Occipital lobe (tissue), 2 donors: ENCODE data around the gene ABCC9.

DNA sequence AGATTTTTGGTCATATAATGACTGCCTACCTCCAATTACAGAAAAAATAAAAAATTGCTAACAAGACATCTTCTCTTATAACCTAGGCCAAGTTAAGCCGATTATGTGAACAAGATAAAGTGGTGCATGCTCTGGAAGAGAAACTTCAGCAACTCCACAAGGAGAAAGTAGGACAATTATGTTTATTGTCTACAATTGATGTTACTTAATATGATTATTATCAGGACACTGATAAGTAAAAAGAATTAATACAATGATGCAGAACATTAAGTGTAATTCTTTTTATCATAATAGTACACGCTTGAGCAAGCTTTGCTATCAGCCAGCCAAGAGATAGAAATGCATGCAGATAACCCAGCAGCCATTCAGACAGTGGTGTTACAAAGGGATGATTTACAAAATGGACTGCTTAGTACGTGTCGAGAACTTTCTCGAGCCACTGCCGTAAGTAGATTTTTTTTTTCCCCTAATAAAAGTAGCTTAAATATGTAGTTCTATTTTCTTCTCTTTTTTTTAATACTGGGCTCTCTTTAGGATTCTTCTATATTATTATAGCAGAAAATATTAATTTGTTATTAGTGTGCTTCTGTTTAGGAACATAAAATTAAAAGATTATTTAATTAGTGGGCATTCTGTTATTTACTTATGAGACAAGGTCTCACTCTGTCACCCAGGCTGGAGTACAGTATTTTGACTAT is 116.9 kb upstream of the AEBP2 start:
- RAMPAGE, long total RNA = no peak

- RAMPAGE, long total RNA = no peak
These were observed 7.5 kb upstream of the AEBP2 start for GRCh38 chr12:19431756-19432245.

GRCh38 chr12:19440104-19441116 is 1.1 kb downstream of the AEBP2 start:
- RAMPAGE, long total RNA = no peak

GRCh38 chr12:19783814-19784380 is 344.6 kb downstream of the AEBP2 start:
- RAMPAGE, long total RNA = no peak

- RAMPAGE, long total RNA = no peak
These were observed 11.0 kb downstream of the PDE3A start for GRCh38 chr12:20379287-20379719.

GRCh38 chr12:20396250-20396700 is 27.9 kb downstream of the PDE3A start:
- RAMPAGE, long total RNA = no peak

DNA sequence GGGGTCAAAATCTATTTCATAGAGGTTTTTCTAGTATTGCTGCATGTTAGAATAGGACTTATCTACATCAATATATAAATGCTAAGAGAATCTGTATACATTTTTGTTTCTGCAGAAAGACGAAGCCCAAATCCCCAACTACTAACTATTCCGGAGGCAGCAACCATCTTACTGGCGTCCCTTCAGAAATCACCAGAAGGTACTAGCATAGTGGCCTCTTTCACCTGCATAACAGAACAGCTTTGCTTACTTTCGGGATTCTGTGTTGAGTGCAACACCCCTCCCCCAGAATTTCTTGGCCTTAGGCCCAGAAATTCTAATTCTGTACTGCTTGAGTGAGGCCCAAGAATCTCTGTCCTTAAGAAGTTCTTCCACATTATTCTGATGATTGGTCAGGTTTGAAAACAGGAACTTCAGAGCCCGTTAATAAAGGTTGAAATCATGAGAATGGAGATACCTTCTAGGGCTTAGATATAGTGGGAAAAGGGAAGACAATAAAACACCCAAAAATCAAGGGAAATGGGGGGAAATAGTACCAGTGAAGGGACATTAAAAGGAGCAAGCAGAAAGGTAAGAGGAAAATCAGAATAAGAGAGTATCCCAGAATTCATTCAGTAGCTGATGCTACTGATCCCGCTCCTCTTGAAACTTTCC is 2.9 kb downstream of the SPX start:
- RAMPAGE, long total RNA = no peak

- RAMPAGE, long total RNA = no peak
These were observed 10.8 kb downstream of the LDHB start for GRCh38 chr12:21646697-21647479.

DNA sequence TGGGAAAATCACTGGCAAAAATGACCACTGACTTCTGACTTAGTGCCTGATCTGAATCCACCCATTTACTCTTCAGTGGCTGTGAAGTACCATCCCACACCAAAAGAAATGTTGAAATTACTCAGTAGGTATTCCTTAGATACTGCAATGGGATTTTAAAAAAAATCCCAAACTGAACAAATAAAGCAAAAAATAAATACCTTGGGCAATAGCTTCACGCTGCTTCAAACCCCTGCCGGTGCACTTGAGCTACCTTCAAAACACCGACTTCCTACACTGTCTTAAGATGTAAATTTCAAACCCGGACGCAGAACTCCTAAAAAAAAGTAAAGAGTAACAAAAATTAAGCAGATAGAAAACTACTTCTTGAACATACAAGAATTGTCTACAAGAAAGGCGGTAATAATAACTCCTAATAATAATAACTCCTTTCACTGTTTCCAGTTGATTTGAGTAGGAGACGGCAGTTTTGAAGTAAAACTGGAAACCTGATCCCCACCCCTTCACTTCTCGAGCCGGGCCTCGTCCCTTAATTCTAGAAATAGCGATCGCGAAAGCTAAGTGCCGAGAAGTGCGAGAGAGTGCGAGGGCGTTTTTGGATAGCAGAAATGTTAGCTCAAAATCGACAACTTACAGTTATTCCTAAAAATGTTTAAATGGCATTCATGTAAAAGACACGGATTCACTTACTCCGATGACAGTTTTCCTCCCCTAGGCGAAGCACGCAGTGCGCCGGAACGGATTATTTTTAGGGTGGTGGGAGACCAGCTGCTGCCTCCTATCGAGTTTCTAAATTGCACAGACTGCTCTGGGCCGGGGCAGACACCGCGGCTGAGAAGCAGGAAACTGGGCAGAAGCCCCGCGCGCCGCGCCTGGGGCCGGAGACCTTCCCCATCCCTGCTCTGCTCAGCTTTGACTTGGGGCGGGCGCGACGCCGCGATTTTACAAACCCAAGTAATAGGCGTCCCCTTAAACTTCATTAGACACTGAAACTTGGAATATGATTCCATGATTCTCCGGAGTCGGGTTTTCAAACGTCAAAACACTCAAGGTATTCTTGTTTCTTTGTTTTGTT is at the start of gene ABCC9:
ABCC9 (minus strand) TSS at position 917 of the 1,075 bp plus-strand sequence.
- RAMPAGE, long total RNA = no peak

DNA sequence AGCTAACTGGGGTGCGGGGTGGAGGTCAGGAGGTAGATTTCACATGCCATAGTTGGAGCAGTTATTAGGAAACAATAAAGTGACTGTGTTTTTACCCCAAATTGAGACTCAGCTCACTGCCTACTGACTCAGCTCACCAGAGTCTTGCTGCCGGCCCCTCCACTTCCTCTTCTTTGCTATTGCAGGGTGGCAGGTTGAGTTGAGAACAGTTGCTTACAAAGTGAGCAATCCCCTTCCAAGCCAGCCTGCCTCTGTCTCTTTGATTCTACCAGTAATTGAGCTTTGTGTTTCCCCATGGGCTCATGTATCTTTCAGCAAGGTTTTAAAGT is 12.9 kb downstream of the ST8SIA1 start:
- RAMPAGE, long total RNA = no peak

- RAMPAGE, long total RNA = no peak
These were observed 31.4 kb downstream of the ETNK1 start for GRCh38 chr12:22656251-22656945.

- RAMPAGE, long total RNA = no peak
These were observed 118.8 kb downstream of the ETNK1 start for GRCh38 chr12:22743746-22744185.

DNA sequence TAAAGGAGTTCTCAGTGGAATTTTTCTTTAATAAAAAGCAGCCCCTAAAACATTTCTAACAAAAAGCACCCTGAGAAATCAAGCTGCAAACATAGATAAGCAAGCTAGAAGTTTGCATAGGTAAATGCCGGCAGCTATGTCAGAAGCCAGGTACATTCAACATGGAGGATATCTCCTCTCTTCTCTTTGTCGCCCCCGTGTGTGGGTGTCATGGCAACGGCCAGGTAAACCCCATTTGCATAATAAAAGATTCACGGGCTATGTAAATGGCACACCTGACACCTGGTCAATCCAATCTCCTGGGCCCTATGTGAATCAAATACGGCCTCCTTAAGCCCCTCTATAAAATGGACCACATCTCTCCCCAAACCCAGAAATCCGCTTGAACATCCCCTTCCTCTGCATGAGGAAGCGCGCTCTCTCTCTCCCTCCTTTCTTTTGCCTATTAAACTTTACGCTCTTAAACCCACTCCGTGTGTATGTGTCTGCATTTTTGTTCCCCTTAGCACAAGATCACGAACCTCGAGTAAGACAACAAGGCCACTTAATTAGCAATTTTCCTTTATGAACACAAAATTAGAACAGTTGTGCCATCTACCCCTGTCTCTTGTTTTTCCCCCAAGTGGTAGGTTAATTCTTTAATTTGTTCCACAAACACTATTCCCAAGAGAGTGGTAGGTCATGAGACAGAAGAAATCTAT is 363.7 kb downstream of the SOX5 start:
- RAMPAGE, long total RNA = no peak

- RAMPAGE, long total RNA = no peak
These were observed 228.1 kb downstream of the SOX5 start for GRCh38 chr12:23721298-23721855.

DNA sequence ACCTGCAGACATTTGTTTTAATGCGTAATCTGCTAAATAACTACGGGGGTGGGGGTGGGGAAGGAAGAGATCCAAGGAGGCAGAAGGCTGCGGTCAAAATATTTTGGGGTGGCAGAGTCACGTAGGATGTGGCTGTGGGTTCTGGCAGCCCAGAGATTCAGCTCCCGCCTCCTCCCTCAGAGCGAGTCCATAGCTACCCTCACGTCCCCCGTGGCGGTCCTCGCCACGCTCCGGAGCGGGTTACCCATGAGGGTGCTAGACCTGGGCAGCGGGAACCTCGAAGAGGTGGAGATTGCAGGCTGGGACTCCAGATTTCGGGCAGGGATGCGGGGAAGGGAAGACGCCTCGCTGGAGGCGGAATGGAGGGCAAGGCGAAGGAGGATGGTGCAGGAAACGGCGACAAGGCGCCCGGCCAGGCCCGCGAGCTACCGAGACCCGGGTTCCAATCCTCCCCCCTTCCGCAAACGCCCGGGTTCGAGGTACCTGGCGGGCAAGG is 46.4 kb downstream of the BCAT1 start:
- RAMPAGE, long total RNA = no peak

GRCh38 chr12:24951502-24951872 is 2.6 kb upstream of the BCAT1 start:
- RAMPAGE, long total RNA = no peak

DNA sequence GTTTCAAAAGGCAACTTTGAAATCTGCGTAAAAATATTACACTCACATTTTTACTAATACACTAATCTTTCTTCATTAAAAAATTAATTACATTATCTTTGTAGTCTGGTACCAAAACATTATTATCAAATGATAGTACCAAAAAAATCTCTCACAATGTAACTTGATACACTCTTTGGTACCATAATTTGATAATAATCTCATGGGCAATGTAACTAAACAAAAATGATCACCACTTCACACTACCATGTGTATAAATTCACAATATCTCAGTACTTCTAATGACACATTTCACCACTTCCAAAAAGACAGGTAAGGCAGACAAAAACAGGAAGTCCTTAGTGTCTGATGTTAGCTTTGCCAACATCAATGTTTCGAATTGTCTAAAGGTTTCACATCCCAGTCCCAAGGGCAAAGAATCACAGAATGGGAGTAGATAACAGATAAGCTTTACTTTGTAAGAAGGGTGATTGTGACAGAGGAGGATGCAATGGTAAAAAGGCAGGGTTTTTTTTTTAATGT is 8.6 kb downstream of the DNAI7 start:
- RAMPAGE, long total RNA = no peak

- RAMPAGE, long total RNA = no peak
These were observed 133.4 kb upstream of the KRAS start for GRCh38 chr12:25384197-25384395.

GRCh38 chr12:25488775-25489723 is 64.0 kb downstream of the LMNTD1 start:
- RAMPAGE, long total RNA = no peak

DNA sequence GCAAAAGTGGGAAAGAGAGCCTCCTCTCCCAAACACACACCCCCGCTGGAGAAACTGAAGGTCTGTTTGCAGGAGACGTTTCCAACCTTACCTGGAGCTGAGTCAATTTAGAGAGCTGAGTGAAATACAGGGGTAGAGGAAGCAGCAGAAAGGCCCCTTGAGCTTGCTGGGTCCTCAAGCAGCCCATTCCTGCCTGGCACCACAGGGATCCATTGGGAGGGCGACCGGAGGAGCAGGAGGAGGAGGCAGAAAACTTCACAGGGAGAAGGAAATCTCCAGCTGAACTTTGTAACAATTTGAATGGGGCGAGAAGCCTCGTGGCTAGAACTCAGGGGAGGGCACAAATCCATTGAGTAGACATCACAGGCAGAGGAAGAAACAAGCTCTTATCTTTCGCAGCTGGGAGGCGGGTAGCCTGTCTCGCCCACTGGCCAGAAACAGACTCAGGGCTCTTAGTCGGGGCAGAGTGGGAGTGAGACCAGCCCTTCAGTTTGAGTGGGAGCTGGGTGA is 77.5 kb upstream of the LMNTD1 start:
- RAMPAGE, long total RNA = no peak